Hair follicular keratinocyte (primary cell): Measurements from ENCODE around the genes RPS15 and APC2.

GRCh38 chr19:1438318-1439351 lies at the start of gene RPS15:
Gene RPS15, plus strand, starts transcription at chr19:1438396.
- RAMPAGE, long total RNA: start-site peak on the plus strand at chr19:1438373-1438418, 14,195 and 4,441 reads in 2 replicates

DNA sequence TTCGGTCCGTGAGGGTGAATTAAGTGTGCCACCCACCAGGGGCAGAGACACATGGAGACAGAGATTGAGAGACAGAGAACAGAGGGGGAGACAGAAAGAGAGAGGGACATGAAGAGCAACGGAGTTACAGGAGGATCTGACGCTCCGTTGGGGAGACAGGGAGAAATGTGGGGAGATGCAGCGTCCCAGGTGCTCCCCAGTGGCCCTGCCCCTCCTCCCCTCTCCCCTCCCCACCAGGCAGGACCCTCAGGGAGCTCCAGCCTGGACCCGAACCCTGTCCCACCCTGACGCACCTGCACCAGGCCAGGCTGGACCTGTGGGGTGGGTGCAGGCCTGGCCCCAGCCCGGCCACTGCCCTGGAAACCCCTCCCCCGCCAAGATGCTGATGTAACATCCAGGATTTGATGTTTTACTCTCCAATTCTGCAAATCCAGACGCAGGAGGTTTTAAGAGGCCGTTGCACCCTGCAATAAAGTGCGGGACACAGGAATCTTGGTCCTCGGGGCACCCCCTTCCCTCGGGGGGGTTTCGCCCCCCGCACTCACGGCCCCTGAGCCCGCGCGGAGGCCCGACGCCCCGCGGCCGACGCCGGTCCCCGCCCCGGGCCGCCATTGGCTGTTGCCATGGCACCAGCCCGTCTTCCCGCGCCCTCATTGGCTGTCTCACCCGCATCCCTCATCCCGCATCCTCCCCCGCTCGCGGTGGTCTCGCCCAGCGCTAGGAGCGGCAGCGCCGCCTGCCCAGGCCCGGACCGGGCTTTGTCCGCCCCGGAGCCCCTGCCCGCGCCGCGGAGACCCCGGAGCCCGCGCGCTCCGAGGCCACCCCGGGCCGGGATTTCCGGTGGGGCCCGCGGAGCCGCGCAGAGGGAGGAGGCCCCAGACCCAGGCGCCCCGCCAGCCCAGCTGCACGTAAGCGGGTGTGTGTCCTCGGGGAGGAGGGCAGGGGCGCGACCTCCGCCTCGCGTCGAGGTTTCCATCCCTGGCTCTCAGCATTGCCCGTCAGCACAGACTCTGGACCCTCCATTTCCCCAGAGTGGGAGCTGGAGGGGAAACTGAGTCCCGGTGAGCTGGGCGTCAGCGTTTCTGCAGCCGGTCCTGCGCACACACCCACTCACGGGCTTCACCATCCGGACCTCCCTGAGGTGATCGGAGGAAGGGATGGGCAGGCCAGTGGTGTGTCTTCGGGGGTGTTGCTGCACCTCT lies at the start of gene APC2:
TSS of gene APC2 (plus strand) at position 699 of the 1,202 bp plus-strand sequence.
- RAMPAGE, long total RNA: no peak

DNA sequence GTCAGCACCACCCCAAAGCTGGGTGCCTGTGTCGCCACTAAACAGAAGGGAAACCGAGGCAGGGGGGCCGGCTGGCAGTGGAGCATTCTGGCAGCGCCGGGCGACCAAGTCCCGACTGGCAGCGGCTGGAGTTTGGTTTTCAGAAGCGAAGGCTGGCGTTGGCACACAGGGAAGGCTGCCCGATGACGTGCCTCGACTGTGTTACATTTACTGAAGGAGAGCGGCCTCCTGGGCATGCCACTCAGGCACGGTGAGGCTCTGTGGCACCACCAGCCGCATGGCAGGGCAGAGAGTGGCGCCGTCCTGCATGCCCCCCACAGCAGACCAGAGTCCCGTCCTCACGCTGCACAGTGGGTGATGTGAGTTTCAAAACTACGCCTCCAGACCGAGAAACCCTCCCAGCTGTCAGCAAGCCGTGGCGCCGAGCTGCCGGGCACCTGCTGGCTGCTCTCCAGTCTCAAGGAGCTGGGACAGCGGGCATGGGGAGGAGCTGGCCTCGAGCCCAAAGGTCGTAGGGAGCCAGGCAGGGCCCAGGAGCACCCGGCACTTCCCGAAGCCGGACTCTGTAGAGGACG lies 9.3 kb upstream of the MEX3D start:
- RAMPAGE, long total RNA: no peak

DNA sequence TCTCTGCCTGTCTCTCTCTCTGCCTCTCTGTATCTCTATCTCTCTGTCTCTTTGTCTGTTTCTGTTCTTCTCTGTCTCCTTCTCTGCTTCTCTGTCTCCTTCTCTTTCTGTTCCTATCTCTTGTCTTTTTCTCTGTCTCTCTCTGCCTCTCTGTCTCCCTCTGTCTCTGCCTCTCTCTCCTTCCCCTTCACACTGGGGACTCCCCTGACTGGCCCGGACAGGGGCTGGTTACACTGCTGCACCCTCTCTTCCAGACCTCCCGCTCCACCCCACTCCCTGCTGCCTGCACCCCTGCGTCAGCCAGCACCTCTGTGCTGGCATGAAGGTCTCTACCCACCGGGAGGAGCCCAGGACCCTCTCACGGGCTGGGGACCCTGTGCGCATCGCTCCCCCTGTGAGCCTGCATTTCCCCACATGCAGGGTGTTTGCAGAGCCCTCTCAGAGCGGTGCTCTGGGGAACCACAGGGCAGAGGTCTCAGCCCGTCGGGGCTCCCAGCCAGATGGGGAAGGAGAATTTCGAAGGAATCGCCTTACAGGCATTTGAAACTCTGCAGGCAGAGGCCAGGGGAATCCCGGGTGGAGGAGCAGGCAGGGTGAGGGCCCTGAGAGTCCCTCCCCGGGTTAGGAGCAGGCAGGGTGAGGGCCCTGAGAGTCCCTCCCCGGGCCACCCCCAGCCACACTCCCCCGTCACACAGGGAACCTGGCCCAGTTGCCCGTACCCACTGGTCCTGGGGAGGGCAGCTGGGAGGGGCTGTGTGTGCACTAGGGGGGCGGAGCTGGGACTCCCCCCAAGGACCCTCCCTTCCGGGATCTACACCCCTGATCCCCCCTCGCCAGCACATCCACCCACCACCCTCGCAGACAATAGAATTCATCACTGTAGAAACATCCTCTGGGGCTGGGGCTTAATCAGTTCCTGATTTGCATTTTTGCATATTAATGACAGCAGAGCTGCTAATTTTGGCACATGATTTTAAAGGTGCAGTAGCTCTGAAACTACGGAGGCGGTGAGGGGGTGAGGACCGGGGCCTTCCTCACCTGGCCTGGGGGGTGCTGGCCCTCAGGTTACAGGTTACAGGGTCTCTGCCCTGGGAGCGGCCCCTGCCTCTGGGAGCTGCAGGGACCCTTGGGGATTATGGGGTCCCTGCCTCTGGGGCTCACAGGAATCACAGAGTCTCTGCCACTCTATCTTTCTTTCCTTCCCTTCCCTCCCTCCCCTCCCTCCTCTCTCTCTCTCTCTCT lies 16.3 kb upstream of the TCF3 start:
- RAMPAGE, long total RNA: no peak

DNA sequence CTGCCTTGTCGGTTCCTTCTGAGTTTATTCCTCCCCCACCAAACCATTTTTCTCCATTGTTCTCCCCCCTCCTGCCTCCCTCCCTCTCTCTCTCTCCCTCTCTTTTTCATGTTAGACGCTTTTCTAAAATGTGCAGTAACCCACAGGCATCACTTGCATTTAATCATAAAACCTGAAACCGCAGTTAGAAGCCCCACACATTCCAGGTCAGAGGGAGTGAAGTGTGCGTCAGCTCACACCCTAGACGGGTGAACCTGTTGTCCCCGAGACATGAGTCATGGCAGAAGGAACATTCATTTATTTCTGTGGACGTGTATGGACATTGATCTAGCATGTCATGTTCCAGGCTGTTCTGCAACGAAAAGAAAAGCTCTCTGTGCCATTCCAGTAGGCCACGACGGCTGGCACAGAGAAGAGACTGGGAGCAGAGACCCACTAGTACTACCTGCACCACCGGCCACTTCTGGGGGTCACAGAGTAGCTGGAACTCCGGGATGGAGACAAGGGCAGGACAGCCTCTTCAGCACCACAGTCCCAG lies 20.0 kb downstream of the ONECUT3 start:
- RAMPAGE, long total RNA: no peak

DNA sequence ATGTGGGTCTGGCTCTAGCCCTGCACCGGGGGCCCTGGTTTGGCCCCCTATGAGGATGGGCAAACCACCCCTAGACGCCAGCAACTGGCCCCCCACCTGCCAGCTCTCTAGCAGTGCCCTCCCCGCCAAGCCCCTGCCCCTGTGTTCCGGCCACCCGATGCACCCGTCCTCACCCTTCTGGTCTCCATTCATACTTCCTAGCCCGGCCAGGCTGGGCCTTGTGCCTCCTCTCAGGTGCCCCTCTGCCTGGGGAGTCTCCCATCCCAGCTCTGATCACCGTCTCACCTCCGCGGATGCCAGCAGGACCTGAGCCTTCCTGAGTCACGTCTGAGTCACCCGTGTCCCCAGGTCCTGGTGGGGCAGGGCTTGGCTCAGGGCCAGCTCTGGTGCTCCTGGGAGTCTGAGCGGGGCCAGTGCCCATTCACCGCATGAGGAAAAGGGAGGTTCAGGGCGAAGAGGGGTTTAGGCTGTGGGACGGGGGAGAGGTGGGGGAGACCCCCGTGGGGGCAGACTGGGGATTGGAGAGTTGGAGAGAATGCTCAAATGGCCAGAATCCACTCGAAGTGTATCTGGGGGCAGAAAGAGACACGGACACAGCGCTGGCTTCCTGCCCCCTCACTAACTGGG lies 647 bp downstream of the ATP8B3 start:
- RAMPAGE, long total RNA: no peak

- RAMPAGE, long total RNA: no peak
Measured at GRCh38 chr19:1823613-1824626, 11.8 kb upstream of the ATP8B3 start.

- RAMPAGE, long total RNA: no peak
Measured at GRCh38 chr19:1851675-1852923, 3.8 kb upstream of the REXO1 start.

- RAMPAGE, long total RNA: no peak
Measured at GRCh38 chr19:1877098-1877814, 8.0 kb downstream of the ABHD17A start.

- RAMPAGE, long total RNA: no peak
Measured at GRCh38 chr19:1929371-1930003, 11.5 kb upstream of the CSNK1G2 start.

DNA sequence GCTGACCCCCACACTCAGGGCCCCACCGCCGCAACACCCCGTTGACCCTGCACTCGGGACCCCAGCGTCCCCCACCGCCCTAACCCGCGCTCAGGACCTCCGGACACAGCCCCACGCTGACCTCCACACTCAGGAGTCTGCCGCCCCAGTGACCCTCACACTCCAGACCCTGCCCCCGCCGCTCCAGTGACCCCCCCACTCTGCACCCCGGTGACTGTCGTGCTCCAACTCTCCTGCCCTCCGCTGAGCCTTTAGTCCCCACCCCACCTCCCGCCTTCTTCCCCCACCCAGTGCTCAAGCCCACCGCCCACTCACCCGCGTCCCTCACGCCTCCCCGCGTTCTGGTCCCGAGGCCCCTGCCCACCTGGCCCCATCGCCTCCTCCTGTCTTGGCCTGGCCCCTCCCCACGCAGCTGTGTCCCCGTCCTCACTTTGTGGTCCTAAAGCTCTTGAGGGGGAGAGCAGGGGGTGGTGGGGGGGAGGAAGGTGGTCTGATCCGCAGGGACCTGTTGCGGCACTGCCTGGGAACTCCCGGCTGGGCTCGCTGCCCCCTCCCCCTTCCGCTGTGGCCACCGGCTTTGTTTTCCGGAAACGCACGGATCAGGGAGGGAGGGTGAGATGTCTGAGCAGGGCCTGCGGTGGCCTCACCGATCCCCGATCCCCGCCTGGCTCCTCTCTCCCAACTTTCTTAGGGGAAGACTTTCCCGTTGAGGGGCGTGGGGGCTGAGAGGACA lies 786 bp downstream of the CSNK1G2 start:
- RAMPAGE, long total RNA: no peak

DNA sequence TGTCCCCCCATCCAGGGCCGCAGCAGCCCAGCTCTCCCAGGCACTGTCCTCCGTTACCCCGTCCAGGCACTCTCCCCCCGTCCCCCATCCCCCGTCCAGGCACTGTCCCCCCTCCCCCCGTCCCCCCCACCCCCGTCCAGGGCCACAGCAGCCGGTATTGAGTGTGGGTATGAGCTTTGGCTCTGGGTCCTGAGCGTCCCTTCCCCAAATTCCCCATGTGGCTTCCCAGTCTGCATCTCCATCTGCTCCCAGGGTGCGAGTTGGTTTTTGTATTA lies 17.7 kb downstream of the CSNK1G2 start:
- RAMPAGE, long total RNA: no peak

DNA sequence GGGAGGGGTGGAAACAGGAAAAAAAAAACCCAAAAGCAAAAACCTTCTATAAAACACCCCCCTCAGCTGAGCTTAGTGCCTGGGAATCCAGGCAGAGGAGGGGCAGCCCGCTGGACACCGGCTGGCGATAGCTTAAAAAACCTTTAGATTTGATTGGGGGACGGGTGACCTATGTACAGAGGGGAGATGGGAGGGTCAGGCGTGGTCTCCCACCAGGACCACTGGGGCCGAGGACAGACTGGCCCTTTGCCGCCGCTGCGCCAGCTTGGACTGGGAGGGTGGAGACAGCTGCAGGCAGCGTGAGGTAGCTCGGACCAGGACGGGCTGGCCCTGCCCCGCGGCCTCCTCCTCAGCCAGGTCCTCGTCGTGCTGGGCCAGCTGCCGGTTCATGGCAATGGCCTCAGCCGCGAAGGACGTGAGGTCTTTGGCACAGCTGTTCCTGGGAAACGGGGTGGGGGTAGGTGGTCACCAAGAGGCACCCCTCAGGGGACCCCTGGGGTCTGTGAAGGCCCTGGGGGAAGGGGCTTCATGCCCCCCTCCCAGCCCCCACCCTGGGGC lies 11.5 kb downstream of the MKNK2 start:
- RAMPAGE, long total RNA: no peak

- RAMPAGE, long total RNA: no peak
Measured at GRCh38 chr19:2048010-2048927, 2.8 kb downstream of the MKNK2 start.

- RAMPAGE, long total RNA: no peak
Measured at GRCh38 chr19:2050519-2051080, 444 bp downstream of the MKNK2 start.

DNA sequence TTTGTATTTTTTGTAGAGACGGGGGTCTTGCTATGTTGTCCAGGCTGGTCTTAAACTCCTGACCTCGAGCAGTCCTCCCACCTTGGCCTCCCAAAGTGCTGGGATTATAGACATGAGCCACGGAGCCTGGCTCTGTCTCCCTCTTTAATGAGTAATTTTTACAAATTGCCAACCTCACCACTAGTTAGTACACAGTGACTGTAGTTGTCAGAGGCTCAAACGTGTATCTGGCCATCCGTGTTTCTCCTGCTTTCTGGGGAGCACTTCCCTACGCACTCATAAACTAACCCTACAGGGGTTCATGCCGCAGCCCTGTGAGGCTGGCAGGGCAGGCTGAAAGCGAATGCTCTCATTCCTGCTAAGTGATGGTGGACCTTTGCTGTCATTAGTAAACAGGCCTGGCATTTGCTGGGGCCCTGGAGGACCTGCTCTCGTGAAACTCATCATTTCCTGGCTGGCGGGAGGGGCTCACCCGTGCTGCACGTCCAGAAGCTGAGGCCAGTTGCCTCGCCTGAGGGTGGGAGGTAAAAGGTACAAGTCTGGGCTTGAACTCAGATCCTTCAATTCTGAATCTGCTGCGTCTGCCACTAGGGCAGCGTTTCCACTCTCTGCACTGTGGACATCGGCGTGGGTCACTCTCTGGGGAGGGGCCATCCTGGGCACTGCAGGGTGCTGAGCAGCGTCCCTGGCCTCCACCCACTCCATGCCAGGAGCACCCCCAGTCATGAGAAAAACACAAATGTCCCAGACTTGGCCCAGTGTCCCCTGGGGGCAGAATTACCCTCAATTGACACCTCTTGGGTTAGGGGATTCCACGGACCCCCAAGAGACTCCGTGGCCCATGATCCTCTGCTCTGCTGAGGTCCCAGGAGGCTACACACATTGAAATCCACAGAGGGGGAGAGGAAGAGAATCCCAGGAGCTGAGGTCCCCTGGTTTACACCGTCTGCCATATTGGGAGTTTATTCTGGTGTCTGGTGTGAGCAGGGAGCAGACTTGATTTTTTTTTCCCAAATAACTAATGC lies 7.0 kb downstream of the MOB3A start:
- RAMPAGE, long total RNA: no peak

GRCh38 chr19:2149722-2150836 lies 1.3 kb downstream of the AP3D1 start:
- RAMPAGE, long total RNA: no peak

- RAMPAGE, long total RNA: no peak
Measured at GRCh38 chr19:2164326-2164961, 711 bp downstream of the DOT1L start.

GRCh38 chr19:2187087-2187627 lies 23.4 kb downstream of the DOT1L start:
- RAMPAGE, long total RNA: no peak

GRCh38 chr19:2195270-2195729 lies 31.6 kb downstream of the DOT1L start:
- RAMPAGE, long total RNA: no peak